Foreskin keratinocyte (primary cell): Measurements from ENCODE around the genes CD36, SEMA3C and GRM3.

DNA sequence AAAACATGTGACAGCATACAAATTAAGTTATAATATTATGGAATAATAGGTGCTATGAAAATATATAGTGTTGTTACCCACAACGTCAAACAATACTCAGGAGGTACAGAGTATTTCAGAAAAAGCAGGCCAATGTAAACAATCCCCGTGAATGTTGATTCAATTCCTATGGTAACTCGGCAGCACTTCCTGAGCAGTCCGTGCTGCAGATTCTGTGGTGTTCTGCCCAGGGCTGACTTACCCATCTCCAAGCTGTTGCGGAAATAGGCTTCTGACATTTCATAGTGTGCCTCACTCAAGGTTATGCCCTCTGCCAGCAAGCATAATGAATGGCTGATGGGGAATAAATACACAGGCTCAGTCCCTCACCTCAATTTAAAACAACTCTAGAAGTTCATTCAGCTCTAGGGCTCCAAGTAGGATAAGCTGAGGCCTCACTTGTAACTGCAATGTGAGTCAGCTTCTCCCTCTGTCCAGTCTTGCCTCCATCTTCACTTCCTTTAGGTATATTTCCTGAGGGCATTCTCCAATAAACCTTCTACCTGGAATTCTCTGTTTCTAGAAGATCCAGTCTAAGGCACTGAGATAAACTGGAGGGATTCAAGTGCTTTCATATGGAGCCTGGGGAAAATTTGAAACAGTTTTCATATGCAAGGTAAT lies 177.6 kb downstream of the GNAI1 start:
- RAMPAGE, total RNA = no peak

DNA sequence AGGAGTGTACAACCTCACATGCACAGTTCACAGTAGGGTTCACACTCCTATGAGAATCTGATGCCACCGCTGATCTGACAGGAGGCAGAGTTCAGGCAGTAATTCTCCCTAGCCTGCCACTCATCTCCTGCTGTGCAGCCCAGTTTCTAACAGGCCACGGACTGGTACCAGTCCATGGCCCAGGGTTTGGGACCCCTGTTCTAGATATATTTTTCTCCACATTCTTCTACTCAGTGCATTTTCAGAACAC lies 119.0 kb downstream of the GNAT3 start:
- RAMPAGE, total RNA = no peak

DNA sequence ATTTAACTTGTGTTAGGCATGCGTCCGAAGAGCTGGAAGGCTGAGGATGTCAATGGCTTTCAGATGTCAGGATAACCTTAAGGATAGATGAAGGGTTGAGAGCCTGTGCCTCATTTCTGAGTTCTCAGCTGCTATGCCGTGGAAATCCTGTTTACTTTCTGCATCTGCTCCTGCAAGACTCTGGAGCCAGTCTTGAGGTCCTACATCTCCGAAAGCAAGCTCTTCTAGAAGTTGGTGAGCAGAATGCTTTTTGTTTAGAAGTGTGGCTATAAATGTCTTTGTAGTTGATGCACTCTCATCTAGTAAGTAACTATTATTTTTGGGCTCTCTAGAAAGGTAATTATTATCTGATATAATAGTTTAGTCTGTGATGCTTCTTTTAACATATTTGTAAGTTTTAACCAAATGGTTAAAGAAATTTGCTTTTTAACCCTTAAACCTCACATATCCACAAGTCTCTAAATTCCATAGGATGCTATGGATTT lies 36.3 kb upstream of the CD36 start:
- RAMPAGE, total RNA = no peak

DNA sequence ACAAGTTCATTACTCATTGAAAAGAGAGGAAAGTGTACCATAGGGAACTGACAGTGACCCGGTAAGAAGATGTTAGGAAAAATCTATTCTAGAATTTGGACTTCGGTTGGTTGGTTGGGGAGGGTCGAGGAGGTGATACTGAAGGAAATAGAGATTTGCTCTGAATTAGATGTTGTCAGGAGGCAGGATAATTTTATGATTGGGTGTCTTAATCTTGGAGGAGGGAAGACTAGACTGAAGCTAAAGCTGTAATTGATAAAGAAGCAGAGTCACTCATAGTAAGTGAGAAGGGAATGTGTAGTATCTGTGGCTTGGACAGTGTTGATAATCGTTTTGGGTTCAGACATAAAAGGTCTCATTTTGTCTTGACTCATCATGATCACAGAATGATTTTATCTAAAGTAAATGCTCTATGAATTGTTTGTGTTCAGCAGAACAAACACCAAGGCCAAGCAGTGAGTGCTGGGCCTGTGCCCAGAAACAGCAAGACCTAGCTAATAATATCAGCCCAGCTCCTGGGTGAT lies 26.8 kb upstream of the CD36 start:
- RAMPAGE, total RNA = no peak

- RAMPAGE, total RNA = no peak
Measured at GRCh38 chr7:80638031-80639029, at the start of gene CD36. TSS of gene CD36 (plus strand) at chr7:80638642.

- RAMPAGE, total RNA = no peak
Measured at GRCh38 chr7:80735226-80735745, 96.8 kb downstream of the CD36 start.

DNA sequence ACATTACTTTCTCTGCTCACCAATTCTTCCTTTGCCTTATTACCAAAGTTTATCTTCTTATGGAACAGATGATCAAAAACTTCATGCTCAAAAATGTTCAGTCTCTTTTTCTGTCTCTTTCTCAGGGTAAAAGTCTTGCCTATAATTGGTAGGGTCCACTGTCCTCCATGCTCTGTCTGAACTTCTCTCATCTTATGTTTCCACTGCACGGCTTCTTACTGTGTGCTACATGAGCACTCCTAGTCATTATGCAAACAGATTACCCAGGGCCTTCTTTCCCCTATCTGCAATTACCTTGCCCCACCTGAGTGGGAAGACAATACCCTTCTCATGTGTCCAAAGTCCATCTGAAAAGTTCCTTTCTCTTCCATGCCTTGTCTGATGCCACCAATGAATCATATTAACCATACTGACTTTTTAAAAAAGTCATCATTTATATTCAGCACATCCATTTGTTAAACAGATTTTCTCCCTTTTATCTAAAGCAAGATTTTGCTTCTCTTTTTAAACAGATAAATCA lies 48.9 kb downstream of the SEMA3C start:
- RAMPAGE, total RNA = no peak

DNA sequence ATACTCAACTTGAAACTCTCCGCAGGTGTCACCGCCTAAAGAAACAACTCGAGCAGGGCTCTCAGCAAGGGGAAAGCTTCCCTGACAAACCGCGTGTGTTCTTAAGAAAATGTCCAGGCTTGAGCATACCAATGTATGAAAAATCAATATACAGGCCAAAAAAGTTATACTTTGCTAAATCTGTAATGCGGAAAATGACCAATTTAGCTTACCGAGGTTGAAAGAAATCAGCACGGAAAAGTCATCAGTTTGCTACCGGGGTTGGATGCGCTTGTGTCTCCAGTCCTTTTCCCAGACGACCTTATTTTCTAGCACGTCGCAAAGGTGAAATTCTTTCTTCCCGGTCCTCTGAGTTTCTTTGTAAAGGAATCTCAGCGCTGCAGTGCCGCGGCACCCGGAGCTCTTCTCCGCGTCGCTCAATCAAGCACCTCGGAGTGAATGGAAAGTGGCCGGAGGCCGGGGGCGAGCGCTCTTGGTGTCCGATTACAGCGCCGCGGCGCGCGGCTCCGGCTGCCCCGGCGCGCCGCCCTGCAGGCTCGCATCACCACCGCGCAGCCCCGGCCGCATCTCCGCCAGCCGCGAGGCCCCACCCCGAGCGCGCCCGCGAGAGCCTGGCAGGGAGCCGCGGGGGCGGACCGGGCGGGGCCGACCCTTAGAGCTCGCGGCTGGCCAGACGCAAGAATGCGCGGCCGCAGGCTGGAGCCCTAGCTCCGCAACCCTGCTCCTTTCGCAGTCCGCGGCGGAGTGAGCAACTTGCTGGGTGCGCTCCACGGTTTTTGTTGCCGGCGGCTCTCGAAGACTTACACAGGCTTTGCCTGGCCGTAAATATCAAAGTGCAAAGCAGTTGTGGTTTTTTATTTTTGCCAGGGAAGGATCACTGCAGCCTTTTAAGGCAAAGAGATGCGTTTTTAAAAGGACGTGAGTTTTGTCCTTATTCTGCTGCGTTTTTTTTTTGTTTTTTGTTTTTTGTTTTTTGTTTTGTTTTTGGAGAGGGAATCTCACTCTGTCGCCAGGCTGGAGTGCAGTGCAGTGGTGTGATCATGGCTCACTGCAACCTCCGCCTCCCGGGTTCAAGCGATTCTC lies at the start of gene SEMA3C:
Gene SEMA3C, minus strand, starts transcription at position 436 of the 1,083 bp plus-strand sequence.
- RAMPAGE, total RNA = start-site peak on the minus strand centred at position 420 of the sequence, 48 bp wide, 92 and 386 reads in 2 replicates; start-site peak on the minus strand centred at position 520 of the sequence, 79 bp wide, 133 and 180 reads in 2 replicates

DNA sequence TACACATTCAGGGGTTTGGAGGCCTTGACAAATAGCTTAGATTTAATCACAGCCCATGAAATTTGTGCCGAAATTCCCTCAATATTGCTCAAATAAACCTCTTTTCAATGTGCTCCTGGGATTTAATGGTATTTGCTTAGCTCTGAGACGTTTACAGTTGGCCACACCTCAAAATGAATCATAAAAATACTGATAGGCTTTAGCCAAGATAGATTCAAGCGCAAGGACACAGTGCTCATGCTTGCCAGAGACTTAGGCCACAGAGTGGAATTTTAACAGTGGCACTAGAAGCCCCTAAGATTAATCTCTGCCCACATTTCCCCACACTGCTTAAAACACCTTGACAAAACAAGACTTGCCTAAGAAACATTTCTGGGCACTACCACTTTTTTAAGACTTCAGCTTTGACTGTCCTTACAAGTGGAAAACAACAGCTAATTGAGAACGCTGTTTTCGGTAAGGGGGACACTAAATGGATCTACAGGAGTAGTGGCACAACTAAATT lies 2.3 kb upstream of the SEMA3C start:
- RAMPAGE, total RNA = no peak

DNA sequence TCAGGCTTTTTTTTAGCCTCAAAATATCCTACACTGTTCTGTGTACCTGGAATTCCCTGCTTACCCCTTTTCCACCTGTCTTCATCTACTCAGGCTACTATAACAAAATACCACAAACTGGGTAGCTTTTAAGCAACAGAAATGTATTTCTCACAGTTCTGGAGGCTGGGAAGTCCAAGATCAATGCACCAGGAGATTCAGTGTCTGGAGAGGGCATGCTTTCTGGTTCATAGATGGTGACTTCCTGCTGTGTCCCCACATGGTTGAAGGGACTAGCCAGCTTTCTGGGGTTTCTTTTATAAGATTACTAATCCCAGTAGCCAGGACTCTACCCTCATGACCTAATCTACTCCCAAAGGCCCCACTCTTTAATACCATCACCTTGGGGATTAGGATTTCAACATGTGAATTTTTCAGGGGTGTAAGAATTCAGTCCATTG lies 229.8 kb downstream of the CACNA2D1 start:
- RAMPAGE, total RNA = no peak

DNA sequence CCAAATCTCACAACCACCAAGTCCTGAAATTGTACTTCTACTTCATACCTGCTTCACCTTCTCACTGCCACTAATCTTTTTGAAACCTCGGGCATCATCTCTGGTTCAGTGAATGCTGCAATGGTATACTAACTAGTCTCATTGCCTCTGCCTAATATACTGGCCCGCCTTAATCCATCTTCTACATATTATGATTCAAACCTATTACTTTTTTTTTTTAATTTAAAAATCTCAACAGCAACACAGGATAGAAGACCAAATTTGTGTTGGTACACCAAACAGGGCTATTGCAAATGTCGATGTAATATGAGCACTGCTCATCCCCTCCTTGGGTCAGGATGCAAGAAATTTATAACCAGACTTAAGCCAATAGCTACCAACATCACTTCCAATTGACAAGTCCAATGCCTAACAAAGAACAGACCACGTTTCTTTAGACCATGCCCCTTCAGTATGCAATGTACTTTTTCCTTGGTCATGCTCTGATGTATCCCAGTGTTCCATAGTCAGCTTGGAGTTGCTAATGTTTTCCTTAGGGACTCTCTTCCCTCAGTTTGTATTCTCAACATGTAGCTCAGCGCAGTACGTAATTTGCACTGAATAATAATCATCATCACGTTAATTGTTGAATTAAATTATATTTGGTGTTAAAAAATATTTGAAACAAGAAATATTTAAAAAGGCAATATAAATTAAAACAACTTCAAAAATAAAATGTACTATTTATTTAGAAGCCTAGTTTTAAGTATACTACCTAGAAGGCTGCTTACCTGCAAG lies 7.9 kb downstream of the CACNA2D1 start:
- RAMPAGE, total RNA = no peak

DNA sequence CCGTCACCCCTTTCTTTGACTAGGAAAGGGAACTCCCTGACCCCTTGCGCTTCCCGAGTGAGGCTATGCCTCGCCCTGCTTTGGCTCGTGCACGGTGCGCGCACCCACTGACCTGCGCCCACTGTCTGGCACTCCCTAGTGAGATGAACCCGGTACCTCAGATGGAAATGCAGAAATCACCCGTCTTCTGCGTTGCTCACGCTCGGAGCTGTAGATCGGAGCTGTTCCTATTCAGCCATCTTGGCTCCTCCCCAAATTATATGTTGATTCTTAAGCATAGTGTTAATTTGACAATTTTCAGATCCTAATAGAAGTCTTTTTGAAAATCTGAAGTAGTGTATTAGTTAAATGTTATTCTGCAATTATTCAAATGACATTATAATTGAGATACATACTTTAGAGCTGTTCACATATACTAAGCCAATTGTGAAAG lies 139.1 kb downstream of the SEMA3A start:
- RAMPAGE, total RNA = no peak

DNA sequence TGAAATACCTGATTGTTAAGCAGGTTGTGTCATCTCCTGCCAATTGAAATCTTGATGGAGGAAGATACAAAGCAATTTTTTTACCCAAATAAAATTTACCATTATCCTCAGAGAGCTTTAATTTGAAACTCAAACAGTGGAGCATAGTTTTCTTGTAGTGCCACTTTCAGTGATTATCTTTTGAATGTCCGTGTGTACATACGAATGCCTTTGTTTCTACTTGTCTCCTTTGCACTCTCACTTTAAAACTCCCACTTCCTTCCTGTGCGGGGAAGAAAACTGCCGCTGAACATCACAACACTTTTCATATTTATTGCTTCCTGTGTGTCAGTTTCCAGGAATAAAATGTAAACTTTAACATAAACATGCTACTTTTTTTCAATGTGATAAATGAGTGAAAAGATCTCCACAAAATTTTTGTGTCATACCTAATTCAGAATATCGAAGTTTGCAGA lies 102.4 kb downstream of the SEMA3A start:
- RAMPAGE, total RNA = no peak

GRCh38 chr7:84196074-84196604 lies 1.6 kb upstream of the SEMA3A start:
- RAMPAGE, total RNA = no peak

- RAMPAGE, total RNA = no peak
Measured at GRCh38 chr7:85201517-85201716, 14.6 kb upstream of the SEMA3D start.

- RAMPAGE, total RNA = no peak
Measured at GRCh38 chr7:86643474-86643996, at the start of gene GRM3. TSS of gene GRM3 (plus strand) at chr7:86643909.

- RAMPAGE, total RNA = no peak
Measured at GRCh38 chr7:87162810-87163724, 10.8 kb downstream of the DMTF1 start.

DNA sequence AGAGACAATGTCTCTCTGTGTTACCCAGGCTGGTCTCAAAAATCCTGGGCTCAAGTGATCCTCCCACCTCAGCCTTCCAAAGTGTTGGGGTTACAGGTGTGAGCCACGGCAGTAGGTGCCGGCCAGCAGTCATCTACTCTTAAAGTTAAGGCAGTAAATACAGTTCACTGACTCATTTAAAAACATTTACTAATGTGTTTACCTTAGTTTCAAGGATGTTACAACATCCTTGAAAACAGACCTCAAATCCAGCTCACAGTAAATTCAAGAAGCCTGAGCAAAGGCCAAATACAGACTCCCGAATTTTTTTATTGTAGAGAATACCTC lies 29.6 kb upstream of the ABCB4 start:
- RAMPAGE, total RNA = no peak

GRCh38 chr7:87876815-87876920 lies 375 bp downstream of the DBF4 start:
- RAMPAGE, total RNA = no peak

DNA sequence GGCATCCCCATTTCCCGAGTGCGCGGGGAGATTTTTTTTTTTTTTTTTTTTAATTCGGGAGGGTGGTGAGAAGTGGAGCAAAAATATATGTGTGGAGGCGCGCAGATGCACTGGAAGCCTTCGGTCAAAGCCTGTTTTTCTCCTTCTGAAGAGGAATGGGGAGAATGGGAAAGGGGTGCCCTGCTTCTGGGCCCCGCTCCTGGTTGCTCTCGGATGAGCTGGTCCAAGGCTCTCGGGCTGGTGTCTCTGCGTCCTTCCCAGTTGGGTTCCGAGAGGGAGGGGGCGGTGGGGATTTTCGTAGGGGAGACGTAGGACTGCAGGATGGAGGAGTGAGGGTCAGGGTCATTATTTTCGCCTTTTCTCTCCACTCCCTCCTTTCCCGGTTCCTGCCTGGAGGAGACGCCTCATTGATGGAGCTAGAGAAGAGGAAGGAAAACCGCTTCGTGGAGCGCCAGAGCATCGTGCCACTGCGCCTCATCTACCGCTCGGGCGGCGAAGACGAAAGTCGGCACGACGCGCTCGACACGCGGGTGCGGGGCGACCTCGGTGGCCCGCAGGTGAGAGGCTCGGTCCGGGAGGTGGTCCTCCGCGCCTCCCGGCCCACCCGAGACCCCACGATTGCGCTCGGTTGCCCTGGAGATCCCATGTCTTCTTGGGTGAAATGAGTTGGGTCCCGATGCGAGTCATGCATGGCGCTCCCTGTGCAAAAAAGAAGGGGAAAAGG lies 741 bp downstream of the ADAM22 start:
- RAMPAGE, total RNA = no peak